Hepatocyte (in vitro differentiated cells and primary cell): ENCODE measurements around a stretch of chr2.

DNA sequence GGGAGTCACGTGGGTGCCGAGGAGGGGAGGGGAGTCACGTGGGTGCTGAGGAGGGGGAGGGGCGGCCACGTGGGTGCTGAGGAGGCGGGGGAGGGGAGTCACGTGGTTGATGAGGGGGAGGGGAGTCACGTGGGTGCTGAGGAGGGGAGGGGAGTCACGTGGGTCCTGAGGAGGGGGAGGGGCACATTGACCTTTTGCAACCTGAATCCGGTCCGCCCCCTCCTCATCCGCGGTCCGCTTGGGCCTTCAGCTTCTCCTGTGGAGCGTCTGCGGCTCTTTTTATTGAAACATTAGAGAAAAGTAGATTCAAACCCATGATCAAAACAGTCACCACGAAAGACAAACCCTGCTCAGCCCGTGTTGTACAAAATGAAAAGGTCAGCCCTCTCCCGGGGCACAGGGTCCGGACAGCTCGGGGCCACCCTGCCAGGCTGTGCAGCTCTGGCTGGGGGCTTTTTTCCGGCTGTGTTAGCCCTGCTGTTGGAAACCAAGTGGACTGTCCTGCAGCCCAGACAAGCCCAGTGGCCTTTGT is 10.6 kb downstream of the COLEC11 start:
- RAMPAGE, long total RNA = no peak
- RRBS = 56% methylated on average over 3 of the region's 22 CpGs

GRCh38 chr2:3912240-3912512 is 208.8 kb downstream of the DCDC2C start:
- RAMPAGE, long total RNA = no peak
- RRBS = no CpG with 5 or more reads among the region's 6 CpGs

GRCh38 chr2:4760933-4761229 is 931.3 kb upstream of the SOX11 start:
- RAMPAGE, long total RNA = no peak
- RRBS = no CpG with 5 or more reads among the region's 1 CpG

DNA sequence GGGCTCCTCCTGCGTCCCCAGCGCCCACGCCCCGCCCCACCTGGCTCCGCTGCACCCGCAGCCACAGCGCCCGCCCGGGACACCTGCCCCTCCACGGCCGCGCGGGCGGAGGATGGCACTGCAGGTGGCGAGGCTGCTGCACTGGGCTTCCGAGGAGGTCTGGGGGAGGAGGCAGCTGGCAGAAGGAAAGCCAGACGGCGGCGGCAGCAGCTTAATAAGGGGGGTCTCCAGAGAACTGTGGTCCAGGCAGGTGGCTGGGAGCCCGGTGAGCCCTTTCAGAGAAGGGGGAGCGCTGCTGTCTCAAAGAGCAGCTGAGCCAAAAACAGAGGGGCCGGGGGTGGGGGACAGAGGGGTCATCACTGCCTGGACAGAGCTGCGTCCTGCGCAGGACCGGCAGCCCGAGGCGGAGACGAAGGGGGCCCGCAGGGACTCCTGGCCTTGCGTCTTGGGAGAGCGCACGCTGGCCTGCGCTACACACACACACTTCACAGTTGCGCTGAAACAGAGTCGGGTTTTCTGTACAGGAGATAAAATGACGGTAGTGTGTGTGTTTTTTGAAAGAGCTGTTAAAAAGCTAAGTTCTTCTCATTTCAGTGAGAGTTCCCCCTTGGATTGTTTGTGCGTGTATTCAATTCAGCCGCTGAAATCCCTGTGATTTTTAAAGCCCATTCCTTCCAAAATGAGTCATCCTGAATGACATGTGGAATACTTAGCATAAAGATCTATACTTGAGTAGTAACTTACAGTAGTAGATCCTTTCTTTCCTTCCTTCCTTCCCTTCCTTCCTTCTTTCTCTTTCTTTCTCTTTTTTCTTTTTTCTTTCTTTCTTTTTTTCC is 18.5 kb upstream of the SOX11 start:
- RAMPAGE, long total RNA = no peak
- RRBS = 4% methylated on average over 14 of the region's 38 CpGs

DNA sequence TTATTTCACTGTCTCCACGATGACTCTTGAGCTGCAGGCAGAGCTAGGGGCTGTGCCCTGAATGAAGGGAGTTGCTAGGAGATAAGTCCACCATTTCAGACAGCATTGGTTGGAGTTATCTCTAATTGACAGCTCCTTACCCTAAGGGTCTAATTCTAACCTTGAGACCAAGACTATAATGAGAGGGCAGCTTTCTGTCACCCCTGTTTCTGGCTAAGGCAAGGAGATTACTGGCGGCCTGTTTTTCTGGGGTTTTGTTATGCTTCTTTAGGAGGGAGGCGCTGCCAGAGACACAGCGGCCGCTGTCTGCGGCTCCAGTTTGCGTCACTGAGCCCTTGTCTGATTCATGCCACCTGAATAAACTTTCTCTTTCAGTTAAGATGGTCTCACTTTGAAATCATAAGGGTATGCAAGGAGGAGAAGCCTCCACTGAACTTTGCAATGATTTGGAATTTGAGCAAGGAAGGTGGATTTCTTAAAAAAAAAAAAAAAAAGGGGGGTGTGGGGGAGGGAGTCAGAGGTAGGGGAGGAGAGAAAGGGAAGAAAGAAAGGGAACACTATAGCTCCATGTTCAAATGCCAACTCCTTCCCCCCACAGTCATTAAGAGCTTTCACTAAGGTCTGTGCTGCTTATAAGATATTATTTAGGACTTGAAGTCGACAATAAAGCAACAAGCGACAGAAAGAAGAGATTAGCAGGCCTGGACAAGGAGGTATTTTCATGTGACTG is 381.6 kb downstream of the SOX11 start:
- RAMPAGE, long total RNA = no peak
- RRBS = no CpG with 5 or more reads among the region's 9 CpGs

DNA sequence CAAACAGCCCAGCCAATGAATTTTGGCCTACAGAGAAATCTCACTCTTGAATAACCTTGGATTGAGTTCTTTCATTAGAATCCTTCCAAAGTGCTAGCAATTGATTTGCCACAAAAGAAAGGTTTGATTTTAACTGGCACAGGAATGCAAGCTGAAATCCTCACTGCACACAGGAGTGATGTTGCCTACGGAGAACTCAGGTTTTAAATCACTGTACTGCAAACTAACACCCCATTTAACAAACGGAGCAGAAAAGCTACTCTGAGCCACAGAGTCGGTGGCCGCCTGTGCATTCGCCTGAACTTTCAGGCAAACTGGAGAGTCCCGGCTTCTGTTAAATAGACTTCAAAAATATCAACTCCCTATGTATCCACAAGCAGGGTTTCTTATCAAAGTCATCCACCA is 510.1 kb downstream of the SOX11 start:
- RAMPAGE, long total RNA = no peak
- RRBS = no CpG with 5 or more reads among the region's 6 CpGs

GRCh38 chr2:6345399-6345996 is 520.2 kb downstream of the CMPK2 start:
- RAMPAGE, long total RNA = no peak
- RRBS = no CpG with 5 or more reads among the region's 5 CpGs

GRCh38 chr2:7007779-7009039 is 91.0 kb downstream of the RNF144A start:
- RAMPAGE, long total RNA = no peak
- RRBS = 67% methylated on average over 3 of the region's 34 CpGs

DNA sequence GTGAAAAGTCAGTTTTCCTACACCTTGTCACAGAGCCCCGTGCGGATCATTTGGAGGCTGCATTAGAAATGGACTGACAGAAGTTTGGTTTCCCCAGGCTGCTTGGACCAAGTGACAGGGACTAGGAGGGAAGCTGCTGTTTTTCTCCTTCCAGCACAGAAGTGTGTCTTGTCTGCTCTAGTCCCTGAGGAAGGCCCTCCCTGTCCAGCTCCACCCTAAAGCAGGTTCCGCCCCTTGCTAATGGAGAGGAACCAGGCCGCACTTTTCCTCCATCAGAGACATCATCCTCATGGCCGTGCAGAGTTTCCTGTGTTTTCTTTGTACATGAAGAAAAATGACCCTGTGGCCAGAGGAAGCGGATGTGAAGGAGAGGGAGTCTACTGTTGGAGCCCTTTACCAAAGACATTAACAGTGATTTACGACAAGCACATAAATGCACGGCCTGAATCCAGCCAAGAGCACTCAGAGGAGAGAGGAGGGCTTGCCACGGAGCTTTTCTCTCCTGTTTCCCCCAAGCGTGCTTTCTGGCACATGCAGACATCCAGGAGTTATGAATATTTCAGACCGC is 109.5 kb downstream of the RNF144A start:
- RAMPAGE, long total RNA = no peak
- RRBS = no CpG with 5 or more reads among the region's 11 CpGs

DNA sequence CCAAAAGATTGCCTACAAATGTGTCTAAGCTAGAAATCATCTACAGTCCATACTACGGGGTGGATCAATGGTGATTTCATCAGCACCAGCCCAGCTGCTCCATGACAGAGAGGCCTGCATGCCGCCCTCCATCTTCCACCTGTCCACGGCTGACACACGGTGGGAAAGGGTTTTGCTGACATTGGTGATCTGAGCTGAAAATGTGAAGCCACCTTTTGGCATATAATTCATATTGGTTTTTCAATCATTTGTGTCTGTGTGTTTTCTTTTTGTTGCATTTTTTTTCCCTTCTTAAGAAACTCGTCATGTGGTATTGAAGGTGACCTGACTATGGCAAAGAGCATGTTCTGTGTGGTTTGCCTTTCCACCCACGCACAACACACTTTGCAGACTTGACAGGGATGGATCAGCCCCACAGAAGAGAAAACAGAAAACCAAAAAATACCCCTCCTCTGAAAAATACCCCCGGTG is 533.1 kb downstream of the RNF144A start:
- RAMPAGE, long total RNA = no peak
- RRBS = no CpG with 5 or more reads among the region's 7 CpGs

- RAMPAGE, long total RNA = no peak
- RRBS = no CpG with 5 or more reads among the region's 13 CpGs
These were observed 731.7 kb upstream of the ID2 start for GRCh38 chr2:7950041-7950667.

- RAMPAGE, long total RNA = no peak
- RRBS = no CpG with 5 or more reads among the region's 15 CpGs
These were observed 678.3 kb upstream of the ID2 start for GRCh38 chr2:8003415-8004111.

GRCh38 chr2:8120928-8121605 is 560.8 kb upstream of the ID2 start:
- RAMPAGE, long total RNA = no peak
- RRBS = no CpG with 5 or more reads among the region's 7 CpGs

DNA sequence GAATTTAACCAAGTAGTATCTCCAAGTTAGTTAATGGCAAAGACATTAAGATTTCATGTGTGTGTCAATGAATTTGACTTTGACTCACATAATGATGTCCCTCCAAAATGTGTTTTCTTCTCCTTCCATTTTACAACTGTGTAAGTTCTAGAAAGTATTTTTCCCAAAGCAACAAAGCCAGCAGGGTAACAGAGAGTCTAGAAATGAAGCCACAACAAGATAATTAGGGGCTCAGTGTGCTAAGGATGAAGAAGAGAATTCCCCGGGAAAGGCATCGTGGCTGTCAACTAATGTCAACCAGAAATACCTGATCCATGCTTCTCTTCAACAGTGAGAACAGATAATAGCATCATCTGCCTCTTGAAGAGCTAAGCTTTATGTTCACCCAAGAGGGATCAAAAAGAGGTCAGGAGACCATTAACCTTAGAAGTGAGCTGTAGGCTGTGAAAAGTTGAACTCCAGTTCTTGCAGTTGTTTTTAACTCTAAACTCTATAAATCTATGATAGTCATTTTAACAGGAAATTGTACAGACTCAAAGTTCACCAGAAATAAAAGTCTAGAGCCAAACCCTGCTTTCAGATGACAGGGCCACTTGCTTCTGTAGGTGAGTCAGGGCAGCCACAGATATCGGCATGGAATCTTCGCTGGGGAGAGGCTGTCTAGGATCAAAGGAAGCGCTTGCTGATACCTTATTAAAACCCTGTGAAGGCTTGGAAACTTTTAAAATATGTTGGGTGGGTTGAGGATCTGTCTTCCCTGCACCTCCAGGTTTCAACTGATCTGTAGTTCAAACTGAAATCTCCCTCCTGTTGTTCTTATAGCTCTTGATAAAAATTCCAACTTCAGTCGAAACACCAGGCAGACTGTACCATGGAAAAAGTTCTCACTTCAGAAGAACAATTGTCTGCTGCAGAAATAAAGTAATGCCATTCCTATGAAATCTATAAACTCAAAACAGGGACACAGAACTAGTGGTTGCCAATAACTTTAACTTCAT is 540.6 kb upstream of the ID2 start:
- RAMPAGE, long total RNA = no peak
- RRBS = no CpG with 5 or more reads among the region's 6 CpGs

DNA sequence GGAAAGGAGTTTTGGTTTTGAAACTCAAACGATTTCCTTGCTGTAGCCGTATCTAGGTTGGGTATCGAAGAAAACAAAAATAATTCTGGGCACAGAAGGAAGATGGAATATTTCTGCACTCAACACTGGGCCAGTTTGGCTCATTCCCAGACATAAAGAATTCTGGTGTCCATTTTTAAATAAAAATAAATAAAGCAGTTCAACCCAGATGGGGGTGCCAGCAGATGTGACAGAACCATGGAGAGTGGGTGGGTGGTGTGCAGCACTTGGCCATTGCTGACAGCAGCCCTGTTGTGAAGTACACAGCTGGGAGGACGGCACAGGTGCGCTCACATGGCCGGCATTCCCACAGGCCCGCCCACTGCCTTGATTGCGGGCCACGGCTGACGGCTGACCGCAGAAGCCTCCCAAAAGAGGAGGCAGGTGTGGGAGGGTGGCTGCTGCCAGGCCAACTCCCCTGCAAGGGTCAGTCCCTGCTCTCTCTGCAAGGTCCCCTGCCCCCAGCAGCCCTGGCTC is 351.9 kb upstream of the ID2 start:
- RAMPAGE, long total RNA = no peak
- RRBS = no CpG with 5 or more reads among the region's 11 CpGs

DNA sequence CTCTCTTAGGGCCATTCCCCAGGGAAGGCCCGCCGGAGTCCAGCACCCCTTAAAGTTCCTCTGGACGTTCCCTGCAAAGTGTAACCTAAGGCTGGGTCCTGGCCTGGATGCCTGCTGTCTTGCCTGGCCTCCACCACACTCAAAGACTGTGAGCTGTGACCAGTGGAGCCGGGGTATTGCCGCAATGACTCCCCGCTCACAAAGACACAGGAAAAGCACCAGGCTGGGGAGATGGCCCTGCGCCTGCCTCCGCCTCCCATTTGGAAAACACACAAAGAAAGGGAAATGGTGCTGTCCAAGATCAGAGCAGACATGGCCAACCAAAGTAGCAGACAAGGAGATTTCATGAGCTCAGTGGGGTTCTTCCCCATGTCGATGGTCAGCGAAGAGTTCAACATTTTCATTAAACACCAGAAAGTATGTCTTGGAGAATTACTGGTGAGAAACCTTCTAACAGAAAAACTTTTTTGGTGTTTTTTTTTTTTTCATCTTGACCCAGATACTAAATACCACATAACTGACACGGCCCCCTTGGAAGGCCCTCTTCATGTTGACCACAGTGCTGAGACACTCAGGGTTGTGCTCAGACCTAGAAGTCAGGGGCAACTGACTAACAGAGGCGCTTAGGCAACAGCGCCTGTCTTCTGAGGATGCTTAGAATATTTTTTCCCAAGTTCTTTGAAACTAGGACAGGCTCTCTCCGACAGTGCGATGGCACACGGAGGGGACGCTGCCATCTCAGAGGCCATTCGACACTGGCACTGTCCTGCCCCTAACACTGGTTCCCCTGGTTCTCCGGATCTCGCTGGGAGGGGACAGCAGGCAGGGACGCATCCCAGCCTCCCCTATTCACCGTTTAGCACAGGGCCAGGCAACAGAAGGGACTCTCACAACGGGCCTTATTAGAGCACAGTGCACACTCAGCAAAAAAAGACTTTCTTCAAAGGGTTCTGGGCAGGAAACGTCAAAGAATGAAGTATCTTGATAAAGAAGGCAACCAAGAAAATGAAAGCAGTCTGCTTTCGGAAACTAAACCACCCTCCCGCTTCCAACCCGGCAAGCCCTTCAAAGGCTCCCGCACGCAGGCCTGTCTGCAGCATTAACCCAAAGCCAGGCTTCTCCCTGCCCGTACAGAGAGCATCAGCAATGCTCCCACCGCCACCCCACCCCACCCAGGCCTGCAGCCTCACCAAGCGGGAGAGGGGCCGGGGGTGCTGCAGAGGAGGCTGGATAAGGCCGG is 226.2 kb upstream of the ID2 start:
- RAMPAGE, long total RNA = no peak
- RRBS = no CpG with 5 or more reads among the region's 34 CpGs

- RAMPAGE, long total RNA = no peak
- RRBS = 75% methylated on average over 3 of the region's 18 CpGs
These were observed 204.2 kb upstream of the ID2 start for GRCh38 chr2:8477279-8478450.

DNA sequence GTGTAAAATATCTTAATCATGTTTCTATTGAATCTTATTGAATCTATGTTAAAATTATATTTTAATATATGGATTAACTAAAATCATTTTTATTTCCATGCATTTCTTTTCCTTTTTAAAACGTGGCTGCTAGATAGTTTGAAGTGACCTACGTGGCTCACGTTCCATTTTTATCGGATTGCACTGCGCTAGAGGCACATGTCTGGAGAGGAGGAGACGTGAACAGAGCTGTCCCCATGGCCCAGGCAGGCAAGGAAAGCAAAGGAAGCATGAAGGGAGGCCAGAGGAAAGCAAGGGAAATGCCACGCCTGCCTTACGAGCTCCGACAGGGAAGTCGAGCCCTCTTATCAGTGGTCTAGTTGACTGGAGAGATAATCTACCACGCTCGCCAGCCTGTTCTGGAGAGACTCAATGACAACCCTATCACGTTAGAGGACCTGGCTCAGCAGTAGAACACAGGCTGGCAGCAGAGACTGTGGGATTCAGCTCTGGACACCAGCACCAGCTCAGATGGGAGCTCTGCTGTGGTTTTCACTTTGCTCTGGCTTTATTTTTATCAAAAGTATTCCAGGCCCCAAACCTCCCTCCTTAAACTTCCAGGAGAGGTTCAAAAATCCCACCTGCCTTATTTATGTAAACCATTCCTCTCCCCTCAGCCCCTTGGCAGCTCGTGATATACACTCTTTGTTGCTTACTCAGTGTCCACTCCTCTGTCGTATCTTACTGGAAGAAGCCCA is 202.5 kb upstream of the ID2 start:
- RAMPAGE, long total RNA = no peak
- RRBS = no CpG with 5 or more reads among the region's 15 CpGs

- RAMPAGE, long total RNA = no peak
- RRBS = no CpG with 5 or more reads among the region's 5 CpGs
These were observed 190.6 kb upstream of the ID2 start for GRCh38 chr2:8491342-8491615.

GRCh38 chr2:8573026-8574232 is 108.4 kb upstream of the ID2 start:
- RAMPAGE, long total RNA = no peak
- RRBS = 90% methylated on average over 2 of the region's 39 CpGs